Measurements from ENCODE around the gene ZDHHC17.

DNA sequence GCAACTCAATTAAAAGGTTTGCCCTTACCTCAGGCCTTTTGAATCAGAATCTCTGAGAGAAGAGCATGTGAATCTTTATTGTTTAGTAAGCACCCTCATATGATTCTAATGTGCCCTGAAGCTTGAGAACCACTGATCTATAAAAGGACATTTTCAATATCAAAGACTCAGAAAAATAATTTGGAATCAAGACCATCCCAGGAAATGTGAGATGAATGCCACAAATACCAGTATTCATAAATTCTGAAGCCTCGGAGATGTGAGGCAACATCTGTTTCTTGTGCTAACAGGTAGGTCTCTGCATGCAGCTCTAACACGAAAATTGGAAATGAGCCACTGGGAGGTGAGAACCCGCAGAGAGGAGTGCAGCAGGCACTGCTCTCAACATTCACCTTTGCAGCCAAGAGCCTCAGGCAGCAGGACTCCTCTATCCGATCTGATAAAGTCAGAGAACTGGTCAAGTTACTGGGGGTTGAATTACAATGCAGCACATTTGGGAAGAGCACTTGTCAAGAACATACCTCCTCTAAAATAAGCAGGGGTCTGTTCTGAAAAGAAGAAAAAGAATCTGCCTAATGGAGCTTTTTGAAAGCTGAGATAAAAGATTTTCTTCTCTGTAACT lies 209.4 kb upstream of the KRR1 start:
- PRO-cap = no peak
- RAMPAGE, long total RNA = no peak

DNA sequence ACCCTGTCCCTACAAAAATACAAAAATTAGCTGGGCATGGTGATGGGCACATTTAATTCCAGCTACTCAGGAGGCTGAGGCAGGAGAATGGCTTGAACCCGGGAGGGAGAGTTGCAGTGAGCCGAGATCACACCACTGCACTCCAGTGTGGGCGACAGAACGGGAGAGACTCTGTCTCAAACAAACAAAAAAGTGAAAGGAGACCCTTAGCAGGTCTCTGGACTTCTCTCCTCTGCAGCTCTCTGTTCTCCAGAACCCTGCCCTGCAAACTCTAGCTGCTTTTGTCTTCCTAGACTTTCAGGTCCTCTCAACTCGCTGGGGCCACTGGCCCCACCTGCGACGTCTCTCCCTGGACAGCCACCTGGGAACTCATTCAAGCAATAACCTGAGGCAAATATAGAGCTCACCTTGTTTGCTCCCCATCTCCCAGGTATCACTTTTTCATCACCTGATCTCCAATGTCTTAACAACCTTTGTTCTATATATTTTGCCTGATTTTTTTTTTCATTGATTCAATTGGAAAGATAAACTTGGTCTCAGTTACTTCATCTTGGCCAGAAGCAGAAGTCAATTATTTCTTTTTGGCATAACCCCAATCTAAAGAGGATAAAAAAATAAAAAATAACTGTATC lies 221.6 kb upstream of the KRR1 start:
- PRO-cap = no peak
- RAMPAGE, long total RNA = no peak

GRCh38 chr12:75964190-75964705 lies 120.2 kb downstream of the NAP1L1 start:
- PRO-cap = no peak
- RAMPAGE, long total RNA = no peak

DNA sequence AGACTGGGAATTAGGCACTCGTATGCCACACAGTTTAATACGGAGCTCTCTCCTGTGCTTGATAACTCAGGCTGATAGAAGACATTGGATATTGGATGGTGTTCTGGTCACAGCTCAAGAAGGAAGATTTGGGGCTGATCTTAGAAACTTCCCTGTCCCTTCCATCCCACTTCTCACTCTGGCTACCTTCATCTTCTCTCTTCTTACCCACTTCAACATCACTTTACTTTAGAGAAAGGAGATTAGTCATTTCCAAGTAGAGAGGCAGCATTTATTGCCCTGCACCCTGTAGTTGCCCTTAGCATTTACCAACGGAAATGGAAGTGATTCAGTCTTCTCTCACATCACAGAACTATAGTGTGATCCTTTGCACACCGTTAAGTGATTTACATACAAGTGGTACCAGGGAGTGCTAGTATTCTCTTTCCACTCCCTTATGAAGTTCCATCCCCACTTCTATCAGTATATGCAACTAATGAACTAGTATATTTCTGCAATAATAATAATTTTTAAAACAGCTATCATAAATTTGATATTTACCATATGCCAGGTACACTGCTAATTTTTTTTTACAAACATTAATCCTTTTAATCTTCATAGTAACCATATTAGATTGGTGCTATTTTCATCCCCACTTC lies 105.3 kb downstream of the NAP1L1 start:
- PRO-cap = no peak
- RAMPAGE, long total RNA = no peak

- PRO-cap = no peak
- RAMPAGE, long total RNA = no peak
Measured at GRCh38 chr12:76049517-76050052, 34.9 kb downstream of the NAP1L1 start.

- PRO-cap = no peak
- RAMPAGE, long total RNA = no peak
Measured at GRCh38 chr12:76055879-76056661, 28.4 kb downstream of the NAP1L1 start.

DNA sequence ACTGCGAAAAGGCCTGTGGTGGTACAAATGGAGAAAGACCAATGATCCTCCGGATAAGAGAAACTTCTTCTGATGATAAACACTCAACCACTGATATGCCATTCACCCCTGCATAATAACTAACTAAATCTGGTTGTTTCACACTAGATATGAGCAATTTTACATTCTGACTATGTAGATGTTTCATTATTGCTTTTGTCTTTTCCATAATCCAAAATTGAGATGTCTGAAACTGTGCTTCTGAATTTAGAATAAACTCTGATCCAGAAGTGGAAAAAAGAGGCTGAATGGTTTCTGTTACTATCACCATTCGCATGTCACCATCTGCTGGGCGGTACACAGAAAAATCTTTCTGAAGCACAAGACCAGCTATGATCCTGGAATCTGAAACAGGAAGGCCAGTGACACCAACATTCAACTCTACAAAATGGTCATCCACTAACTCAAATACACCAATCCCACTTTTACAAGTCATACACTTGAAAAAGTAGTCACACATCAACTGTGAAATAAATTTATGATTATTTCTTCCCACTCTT lies 1.2 kb downstream of the BBS10 start:
- PRO-cap = no peak
- RAMPAGE, long total RNA = no peak

- PRO-cap = no peak
- RAMPAGE, long total RNA = no peak
Measured at GRCh38 chr12:76467016-76467490, 92.5 kb downstream of the OSBPL8 start.

DNA sequence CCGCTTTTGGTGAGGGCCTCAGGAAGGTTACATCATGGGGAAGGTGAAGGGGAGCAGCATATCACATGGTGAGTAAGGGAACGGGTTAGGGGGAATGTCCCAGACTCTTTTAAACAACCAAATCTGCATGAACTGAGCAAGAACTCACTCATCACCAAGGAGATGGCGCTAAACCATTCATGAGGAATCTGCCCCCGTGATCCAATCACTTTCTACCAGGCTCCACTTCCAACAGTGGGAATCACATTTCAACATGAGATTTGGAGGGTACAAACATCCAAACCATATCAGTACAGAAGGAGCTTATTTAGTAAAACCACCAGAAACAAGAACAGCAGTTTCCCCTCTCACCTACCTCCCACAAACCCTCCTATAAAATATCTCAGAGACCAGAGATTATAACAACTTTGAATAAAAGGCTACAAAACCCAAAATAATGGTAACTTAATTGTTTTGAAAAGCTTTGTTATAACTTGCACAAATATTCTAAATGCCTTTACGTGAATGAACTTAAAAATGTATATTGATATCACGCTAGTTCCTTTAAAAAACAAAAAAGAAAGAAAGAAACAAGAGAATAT lies 39.8 kb downstream of the OSBPL8 start:
- PRO-cap = no peak
- RAMPAGE, long total RNA = no peak

DNA sequence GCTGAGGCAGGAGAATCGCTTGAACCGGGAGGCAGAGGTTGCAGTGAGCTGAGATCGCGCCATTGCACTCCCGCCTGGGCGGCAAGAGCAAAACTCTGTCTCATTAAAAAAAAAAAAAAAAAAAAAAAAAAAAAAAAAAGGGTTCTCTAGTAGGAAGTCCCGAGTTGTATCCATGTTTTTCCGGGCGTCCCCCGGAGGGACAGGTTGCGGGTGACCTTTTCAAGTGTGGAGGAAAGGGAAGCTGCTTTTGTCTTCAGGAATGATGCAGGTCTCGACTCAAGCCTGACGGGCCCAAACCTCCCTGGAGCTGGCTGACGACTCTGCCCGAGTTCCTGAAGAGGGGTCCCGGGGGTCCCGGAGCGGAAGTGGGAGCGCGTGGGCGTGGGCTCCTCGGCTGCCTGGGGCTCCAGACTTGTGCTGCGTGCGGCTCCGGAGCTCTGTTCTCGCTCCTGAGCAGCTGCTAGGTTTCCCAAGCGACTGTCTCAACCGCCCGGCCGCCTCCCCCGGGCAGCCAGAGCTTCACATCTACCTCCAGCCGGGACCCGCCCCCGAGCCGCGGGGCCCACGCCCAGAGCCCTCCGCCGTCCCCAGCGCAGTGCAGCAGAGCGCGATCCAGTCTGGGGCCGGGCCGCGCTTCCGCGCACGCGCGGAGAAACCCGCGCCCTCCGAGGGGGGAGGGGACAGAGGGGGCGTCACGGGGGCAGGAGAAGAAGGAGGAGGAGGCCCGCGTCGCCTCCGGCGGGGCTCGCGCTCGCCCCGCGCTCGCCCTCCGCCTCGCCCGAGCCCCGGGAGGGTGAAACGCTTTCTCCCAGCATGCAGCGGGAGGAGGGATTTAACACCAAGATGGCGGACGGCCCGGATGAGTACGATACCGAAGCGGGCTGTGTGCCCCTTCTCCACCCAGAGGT lies at the start of gene ZDHHC17:
TSS of gene ZDHHC17 (plus strand) at position 692 of the 908 bp plus-strand sequence.
- PRO-cap = no peak
- RAMPAGE, long total RNA = start-site peak on the plus strand centred at position 845 of the sequence, 63 bp wide, 468 and 727 reads in 2 replicates

DNA sequence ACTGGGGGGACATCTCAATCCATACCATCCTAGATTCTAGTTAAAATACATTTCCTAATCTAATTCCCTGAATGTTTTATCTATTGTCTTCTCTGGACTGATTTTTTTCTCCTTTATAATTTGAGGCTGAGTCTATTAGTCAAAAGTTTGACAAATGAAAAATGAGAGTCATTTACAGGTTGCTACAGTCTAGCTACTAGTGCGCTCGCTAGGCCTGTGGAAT lies 14.6 kb downstream of the E2F7 start:
- PRO-cap = no peak
- RAMPAGE, long total RNA = no peak

- PRO-cap = no peak
- RAMPAGE, long total RNA = no peak
Measured at GRCh38 chr12:77939905-77940456, 109.3 kb downstream of the NAV3 start.

DNA sequence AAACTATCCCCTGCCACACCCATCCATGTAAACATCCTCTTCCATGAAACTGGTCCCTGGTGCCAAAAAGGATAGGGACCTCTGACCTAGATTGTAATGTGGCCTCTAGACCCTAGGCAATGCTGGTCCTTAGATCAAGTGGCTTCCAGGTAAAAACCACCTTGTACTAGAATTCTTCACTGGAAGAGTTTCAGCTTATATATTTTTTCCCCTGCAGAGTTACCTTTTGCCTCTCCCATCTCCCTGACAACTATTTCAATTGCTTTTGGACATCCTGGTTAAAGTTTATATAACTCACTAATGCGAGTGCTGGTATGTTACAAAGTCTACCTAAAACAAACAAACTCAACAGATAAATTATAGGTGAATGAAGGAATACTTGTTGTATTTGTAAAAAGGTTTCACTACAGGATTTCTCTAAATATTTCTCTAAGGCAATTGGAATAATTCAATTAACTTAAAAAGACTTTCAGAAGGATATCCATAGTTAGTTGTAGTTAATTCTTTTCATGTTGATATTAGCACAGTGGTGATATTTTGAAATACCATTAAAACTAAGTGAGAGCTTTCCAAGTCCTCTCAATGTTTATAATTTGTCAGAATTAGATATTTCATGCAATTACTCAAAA lies 462.6 kb downstream of the NAV3 start:
- PRO-cap = no peak
- RAMPAGE, long total RNA = no peak

DNA sequence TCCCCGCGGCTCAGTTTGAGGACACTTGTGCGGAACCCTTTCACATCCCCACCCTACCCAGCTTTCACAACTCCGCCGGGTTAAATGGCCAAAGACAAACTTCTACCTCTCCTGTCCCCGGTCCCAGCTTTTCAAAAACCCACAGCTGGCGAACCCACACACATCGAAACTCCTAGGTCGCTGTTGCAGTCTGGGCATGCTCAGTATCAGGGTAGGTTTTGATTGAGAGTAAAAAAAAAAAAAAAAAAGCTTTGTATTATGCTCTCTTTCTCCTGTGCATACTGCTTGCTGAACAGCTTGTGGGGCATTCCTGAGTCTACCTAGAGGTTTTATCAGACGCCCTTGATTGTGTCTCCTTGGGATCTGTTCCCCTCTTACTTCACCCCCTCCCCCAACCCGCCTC lies 448 bp upstream of the SYT1 start:
- PRO-cap = no peak
- RAMPAGE, long total RNA = no peak

- PRO-cap = no peak
- RAMPAGE, long total RNA = no peak
Measured at GRCh38 chr12:78865498-78865873, 912 bp downstream of the SYT1 start.

DNA sequence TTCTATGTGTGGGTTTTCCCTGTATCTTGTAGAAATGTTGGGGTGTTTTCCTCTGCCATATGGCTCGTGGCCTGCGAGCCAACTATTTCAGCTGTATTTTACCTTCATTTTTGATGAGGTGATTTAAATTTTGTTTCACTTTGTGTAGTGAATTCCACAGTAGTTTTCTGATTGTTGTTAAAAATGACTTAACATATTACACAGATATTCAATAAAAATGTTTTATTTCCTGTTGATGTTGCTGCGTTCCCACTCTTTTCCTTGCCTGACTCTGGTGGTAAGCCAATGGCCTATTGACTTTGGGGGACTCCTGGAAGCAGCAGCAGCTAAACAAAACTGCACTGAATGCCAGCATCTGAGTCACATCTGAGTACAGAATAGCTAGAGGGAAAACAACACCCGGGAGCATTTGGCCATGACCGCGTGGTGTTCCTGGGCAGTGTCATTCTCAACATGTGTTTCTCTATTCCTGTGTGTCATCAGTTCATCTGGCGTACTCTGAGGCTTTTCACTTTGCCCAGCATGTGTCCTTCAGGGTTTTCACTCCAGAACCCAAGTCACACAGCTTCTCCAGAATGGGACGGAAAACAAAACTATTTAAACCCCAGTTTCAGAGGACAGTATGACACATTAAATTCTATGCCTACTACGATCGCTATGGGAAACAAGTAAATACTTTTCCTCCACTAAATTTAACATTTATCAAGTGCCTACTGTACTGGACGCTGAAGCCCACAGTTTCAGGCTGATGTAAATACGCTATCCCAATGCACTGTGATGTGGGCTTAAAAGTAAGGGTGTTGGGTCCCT lies 238.8 kb downstream of the PAWR start:
- PRO-cap = no peak
- RAMPAGE, long total RNA = no peak

DNA sequence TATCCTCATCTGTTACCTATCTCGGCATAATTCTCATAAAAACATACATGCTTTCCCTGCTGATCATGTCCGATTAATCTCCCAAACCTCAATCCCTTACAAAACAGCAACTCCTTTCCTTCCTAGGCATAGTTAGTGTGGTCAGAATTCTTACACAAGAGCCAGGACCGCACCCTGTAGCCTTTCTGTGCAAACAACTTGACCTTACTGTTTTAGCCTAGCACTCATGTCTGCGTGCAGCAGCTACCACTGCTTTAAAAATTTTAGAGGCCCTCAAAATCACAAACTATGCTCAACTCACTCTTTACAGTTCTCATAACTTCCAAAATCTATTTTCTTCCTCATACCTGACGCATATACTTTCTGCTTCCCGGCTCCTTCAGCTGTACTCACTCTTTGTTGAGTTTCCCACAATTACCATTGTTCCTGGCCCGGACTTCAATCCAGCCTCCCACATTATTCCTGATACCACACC lies 147.5 kb downstream of the PAWR start:
- PRO-cap = no peak
- RAMPAGE, long total RNA = no peak

DNA sequence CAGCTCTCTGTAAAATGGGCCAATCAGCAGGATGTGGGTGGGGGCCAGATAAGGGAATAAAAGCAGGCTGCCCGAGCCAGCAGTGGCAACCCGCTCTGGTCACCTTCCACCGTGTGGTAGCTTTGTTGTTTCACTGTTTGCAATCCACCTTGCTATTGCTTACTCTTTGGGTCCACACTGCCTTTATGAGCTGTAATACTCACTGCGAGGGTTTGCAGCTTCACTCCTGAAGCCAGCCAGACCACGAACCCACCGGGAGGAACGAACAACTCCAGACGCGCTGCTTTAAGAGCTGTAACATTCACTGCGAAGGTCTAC lies 20.9 kb upstream of the PAWR start:
- PRO-cap = no peak
- RAMPAGE, long total RNA = no peak

DNA sequence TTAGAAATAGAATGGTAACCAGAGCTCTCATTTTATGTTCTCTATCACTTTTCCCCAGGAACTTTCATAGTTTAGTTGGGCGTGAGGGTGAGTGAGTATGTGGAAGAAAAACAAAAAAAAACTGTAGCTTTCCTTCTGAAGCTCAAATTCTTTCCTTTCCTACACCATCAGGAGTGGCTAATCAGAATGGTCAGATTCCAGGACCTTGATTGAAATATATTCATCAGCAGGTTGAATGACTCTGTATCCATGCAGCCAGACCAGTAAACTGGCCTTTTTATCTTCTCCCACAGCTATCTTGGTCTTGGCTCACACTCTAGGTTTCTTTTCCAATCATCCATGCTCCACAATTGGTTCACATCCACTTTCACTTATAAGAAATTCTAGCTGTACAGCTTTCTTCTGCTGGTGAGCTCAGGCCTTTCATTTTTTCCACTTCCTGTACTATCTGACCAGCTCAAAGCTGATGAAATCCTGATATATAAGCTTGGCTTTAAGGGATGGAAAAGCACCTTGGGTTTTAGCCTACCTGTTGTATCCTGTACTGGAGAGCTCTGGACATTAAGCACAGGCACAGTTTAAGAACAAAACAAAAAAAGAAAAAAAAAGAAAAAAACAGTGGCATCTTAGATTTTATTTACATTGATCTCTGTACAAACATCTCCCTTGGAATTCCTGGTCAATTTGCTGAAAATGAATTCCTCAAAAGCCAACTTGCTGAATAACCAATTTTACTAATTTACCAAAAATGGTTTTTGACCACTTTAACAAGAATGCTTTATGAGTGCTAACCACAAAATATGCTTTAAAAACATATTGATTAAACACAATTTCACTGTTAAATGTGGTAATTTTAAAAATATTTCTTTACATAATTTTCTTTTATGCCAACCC lies 91.5 kb upstream of the PAWR start:
- PRO-cap = no peak
- RAMPAGE, long total RNA = no peak

- PRO-cap = no peak
- RAMPAGE, long total RNA = no peak
Measured at GRCh38 chr12:79798353-79798747, 107.6 kb upstream of the PAWR start.

Data from spinal cord (tissue), 3 donors.